Metastatic Liver Carcinoma in the Adrenal Gland (tissue), 2 donors: ENCODE measurements around a stretch of chr15.

DNA sequence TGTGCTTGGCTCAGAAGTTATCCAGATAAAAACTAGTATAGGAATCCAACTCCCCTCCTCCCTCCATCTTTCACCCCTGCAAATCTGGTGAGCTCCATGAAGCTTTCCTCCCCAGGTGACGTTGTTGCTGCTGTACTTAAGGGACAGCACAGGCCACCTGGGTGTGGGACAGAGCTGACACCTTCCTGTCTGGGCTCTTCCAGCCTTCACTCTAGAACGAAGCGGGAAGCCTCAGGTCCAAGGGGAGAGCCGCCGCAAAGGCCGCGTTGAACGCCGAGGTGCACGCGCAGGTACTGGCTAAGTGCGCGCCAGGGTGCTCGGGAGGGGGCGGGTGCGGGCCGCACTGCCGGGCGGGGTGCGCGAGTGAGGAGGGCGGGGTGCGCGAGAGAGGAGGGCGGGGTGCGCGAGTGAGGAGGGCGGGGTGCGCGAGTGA lies 192.8 kb upstream of the LYSMD4 start:
- PRO-cap, 2 experiments, result no peak in any of the 2 experiments

DNA sequence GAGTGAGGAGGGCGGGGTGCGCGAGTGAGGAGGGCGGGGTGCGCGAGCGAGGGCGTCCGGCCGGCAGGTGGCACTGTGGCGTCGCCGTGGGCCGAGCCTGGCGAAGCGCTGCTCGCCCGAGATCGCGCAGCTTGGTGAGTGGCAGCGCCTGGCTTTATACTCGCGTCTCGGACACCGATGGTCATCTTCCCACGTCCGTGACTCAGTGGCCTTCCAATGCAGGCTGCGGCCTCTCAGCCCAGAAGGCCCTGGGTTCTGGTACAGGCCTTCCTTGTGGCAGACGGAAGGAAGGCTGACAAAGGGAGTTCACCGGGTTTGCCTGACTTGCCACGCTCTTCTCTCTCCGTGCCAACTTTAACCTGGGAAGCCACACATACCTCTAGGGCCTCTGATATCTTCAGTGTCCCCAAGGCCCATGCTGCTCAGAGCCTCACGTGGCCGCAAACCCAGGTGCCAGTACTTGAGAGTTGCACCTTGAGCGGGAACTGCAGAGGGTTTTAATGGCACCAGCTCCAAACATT lies 195.2 kb upstream of the LYSMD4 start:
- PRO-cap, 2 experiments, result no peak in any of the 2 experiments

DNA sequence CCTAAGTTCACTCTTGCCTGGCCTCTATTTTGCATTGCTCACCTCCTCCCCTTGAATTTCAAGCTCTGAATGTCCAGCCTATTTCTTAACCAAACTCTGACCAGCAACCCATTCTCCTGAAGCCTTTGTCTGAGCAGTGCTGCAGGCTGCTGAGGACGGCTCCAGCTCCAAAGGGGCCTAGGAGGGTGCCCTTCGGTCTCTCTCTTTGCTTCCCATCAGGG lies 262.0 kb upstream of the LYSMD4 start:
- PRO-cap, 2 experiments, result no peak in any of the 2 experiments

- PRO-cap, 2 experiments, result no peak in any of the 2 experiments
These were observed 245.6 kb downstream of the ADAMTS17 start for GRCh38 chr15:100096169-100096526.

DNA sequence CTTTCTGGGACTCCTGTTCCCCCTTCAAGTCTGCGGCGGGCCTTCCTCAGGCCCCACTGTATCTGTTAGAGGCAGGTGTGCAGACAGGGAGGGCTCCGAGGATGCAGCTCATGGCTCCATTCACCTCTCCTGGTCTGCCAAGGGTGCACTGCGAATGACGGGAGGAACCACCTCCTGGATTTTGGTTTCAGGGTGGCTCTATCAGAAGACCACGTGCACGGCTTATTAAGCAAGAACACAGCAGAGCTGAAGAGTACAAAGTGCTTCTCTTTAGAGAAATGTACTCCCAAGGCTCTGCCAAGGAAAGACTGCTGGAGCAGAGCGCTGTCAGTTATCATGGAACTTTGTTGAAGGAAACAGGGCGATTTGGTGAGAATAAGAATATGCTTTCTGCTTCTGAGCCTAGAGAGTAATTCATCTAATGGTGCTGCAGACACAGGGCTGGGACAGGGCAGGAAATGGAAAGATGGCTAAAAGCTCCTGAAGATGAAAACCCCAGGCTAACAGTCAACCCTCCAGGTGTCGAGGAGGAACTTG lies 173.6 kb downstream of the ADAMTS17 start:
- PRO-cap, 2 experiments, result no peak in any of the 2 experiments

GRCh38 chr15:100759590-100760113 lies 120.0 kb upstream of the ALDH1A3 start:
- PRO-cap, 2 experiments, result no peak in any of the 2 experiments

DNA sequence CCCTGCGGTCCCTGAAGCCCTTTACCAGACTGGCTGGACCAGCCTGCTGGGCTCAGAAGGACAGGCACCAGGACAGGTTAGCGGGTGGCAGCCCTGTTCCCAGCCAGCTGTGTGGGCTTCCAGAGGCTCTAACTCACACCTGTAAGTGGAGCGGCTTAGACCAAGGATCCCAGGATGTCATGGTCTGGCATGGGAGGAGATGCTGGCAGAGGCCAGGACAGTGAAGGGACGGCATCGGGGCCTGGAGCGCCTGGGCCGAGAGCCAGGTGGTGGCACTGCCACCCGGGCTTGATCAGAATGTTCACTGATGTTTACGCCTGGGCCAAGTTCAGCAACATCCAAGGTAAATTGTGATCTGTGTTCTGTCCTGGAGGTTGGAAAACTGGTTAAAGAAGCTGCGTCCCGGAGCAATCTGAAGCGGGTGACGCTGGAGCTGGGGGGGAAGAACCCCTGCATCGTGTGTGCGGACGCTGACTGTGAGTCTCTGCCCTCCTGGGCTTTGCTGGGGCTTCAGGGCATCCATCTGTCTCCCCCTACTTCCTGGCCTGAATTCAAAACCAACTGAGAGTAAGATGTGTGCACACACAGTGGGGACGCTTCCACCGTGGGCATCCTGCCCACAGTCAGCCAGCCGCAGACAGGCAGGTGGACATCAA lies 18.2 kb downstream of the ALDH1A3 start:
- PRO-cap, 2 experiments, result no peak in any of the 2 experiments

GRCh38 chr15:100900466-100900890 lies 18.7 kb upstream of the LRRK1 start:
- PRO-cap, 2 experiments, result no peak in any of the 2 experiments

- PRO-cap, 2 experiments, result no peak in any of the 2 experiments
These were observed 53.1 kb downstream of the CHSY1 start for GRCh38 chr15:101198732-101199244.

GRCh38 chr15:101250036-101250769 lies 1.6 kb downstream of the CHSY1 start:
- PRO-cap, 2 experiments, result no peak in any of the 2 experiments

DNA sequence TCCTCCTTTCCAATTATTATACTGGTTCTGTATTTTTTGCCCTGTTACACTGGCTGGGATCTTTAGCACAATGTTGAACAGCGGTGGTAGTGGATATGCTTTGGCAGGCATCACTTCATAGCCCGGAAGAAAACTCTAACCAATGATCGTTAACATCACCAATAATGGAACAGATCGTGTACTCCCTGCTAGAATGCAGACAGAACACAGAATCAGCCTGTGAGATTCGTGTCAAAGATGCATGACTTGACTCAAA lies 4.1 kb upstream of the SNRPA1 start:
- PRO-cap, 2 experiments, result no peak in any of the 2 experiments

DNA sequence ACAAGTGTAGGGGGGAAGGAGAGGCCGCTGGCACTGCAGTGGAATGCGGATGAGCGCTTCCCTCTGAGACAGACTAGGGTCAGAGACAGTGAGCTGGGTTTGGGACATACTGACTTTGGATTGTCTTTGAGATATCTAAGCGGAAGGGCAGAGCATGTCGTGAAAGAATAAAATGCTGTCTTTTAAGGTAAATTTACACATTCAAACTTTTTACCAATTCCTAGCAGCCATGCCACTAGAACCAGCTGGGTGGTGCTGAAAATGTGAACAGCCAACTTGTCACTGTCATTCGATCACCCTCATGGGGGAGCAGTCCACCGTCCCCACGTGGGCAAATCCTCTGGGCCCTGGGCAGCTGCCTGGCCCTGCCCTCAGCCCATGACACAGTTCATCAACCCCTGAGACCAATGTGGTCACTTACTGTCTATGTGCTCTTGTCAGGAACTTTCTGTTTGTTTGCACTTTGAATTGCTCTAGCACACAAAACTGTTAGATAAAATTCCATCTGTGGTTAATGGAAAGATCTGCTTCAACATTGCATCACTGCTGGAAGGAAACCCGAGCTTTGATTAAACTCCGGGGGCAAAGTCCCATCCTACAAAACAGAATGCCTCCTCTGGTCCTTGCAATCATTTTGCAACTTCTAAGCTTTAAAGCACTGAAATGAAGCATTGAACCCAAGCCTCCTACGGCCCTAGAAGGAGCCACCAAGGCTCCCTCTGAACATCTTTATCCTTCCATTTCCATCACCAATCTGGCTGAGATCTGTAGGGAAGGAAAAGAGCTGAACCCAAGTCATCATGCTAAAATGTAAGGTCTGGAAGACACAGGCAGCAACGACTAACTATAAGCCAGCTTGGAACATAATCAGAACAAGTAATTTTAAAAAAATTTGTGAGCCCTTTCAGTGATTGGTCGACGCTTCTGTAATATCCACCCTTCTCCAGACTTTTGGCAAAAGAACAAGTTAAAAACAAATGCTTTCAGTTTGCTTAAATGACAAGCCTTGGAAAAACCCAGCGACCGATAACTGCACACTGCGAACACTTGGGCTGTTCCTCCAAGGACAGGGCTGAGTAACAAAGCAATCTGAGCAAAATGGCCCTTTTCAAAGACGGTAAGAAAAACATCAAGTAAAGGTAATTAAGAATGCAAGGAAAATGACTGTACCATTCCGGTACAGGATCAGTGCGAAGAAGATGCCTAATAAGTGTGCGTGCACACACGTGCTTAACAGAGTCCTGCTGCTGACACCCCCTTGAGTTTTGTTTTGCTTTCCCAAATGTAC lies 49.9 kb downstream of the PCSK6 start:
- PRO-cap, 2 experiments, result no peak in any of the 2 experiments

DNA sequence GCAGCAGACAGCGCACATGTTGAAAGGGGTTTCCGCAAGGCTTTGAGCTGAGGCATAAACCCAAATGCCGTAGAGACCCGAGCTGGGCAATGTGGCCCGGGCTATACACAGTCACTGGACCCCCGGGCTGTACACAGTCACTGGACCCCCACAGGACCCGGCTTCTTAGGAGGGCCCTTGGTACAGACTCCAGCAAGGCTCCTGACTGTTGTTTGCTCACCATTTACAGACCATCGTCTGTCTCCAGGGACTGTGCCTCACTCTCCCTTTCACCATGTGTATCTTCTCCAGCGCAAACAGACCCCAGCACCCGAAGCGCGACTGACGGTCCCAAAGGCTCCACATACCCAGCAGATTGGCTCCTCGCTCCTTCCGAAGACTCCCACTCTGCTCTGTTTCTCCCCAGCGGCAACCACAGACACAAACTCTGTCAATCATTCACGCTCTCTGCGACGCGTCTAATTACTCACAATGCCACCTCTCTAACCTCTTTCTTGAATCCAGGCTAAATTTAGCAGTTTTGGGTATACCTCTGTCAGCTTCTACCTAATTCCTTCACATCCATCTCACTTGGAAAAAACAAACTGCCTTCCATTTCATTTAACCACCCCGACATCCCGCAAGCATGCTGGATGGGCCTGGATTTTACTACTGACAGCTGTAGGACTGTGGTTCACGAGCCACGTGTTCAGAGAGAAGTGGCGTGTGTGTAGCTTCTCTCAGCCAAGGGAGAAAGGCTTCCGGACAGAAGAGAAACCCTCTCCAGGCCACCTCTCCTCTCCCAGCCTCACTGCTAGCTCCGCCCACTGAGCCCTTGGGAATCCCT lies 31.0 kb downstream of the PCSK6 start:
- PRO-cap, 2 experiments, result no peak in any of the 2 experiments

GRCh38 chr15:101641891-101642347 lies 10.3 kb downstream of the TM2D3 start:
- PRO-cap, 2 experiments, result no peak in any of the 2 experiments

GRCh38 chr15:101657925-101658425 lies 5.8 kb upstream of the TM2D3 start:
- PRO-cap, 2 experiments, result no peak in any of the 2 experiments